Caco-2 (cell line): ENCODE measurements around a stretch of chr12.

DNA sequence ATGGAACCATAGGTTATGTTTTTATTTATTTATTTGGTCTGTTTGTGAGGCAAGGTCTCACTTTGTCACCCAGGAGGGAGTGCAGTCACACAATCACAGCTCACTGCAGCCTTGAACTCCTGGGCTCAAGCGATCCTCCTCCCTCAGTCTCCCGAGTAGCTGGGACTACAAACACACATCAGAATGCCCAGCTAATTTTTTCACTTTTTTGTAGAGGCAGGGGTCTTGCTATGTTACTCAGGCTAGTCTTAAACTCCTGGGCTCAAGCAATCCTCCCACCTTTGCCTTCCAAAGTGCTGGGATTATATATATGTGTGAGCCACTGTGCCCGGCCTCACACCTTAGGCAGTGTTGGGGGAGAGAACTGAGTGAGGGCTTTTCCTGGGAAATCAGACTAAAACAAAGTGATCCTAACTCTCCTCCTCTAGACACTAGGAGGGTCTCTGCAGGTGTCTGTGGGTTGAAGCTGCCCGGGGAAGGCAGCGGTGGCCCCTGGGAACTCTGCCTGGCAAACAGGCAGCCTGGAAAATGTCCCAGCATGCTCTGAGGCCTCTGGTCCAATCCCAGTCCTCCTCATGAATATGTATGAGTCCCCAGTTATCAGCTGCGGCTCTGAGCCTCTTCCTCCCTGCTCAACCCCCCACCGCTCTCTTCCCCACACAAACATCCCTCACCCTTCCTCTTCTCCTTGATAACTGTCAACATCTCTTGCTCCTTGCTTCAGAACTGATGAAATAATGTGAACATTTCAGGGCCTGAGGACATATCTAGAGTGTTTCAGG lies 7.8 kb upstream of the NAA25 start:
- PRO-cap = unidirectional peak, minus-strand start at position 295 of the sequence; bidirectional peak, plus-strand start at position 673 of the sequence, minus-strand start at position 494 of the sequence
- RRBS = no CpG with 5 or more reads among the region's 7 CpGs

GRCh38 chr12:112406619-112407249 lies 2.7 kb downstream of the RPL6 start:
- PRO-cap = no peak
- RRBS = no CpG with 5 or more reads among the region's 10 CpGs

GRCh38 chr12:112408015-112408592 lies 1.3 kb downstream of the RPL6 start:
- PRO-cap = no peak
- RRBS = 97% methylated on average over 2 of the region's 11 CpGs

DNA sequence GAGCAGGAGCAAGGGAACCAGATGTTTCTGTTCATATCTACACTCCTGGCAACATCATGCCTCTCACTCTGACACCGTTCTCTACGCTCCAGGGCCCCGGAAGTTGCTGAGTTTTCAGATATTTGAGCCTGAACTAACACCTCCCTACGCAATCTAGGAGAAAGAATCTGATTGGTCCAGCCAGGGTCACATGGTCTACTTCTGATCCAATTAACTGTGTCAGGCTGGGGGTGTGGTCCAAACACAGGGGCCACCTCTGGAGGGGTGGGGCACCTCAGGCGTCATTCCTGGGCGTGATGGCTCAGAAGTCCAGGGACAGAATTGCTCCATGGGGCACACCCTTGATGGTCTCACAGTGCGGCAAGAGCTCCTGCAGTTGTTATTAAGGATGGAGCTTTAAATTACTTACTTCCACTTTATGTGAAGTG lies 165.6 kb downstream of the PTPN11 start:
- PRO-cap = bidirectional peak, plus-strand start at position 284 of the sequence, minus-strand start at position 88 of the sequence
- RRBS = no CpG with 5 or more reads among the region's 7 CpGs

DNA sequence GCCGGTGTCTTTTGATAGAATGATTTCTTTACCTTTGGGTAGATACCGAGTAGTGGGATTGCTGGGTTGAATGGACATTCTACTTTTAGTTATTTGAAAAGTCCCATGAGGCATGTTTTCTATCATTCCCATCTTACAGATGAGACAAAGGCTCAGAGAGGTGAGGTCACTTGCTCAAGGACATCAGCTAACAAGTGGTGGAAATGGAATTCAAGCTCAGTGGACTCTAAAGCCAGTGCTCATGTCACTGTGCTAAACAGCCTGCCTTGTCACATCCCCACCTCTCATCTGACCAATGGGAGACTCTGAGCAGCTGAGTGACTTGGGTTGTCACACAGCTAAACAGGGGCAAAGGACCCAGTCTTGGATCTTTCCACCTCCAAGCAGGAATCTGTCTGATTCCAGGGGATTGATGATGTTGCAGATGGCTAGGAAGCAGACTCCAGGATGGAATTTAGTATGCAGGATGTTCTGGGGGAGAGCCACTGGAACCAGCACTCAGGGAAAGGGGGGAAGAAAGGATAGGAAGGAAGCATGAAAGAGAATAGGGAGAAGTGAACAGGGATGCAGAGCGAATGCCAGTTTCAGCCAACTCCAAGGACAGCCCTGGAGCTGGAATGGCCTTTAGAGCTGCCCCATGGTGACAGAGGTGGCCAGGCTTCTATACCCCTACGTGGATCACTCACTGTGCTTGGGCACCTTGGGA lies 11.8 kb downstream of the OAS1 start:
- PRO-cap = no peak
- RRBS = no CpG with 5 or more reads among the region's 4 CpGs

DNA sequence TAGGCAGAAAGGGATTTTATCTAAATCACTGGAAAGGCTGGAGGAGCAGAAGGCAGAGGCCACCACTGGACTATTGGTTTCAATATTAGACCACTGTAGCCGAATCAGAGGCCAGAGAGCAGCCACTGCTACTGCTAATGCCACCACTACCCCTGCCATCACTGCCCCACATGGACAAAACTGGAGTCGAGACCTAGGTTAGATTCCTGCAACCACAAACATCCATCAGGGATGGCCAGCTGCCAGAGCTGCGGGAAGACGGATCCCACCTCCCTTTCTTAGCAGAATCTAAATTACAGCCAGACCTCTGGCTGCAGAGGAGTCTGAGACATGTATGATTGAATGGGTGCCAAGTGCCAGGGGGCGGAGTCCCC lies 7.2 kb upstream of the OAS2 start:
- PRO-cap = no peak
- RRBS = no CpG with 5 or more reads among the region's 5 CpGs

- PRO-cap = no peak
- RRBS = 97% methylated on average over 12 of the region's 28 CpGs
Measured at GRCh38 chr12:113158633-113159377, 9.3 kb downstream of the CFAP73 start.

- PRO-cap = no peak
- RRBS = 94% methylated on average over 5 of the region's 17 CpGs
Measured at GRCh38 chr12:113174811-113175332, 10.4 kb downstream of the DDX54 start.

DNA sequence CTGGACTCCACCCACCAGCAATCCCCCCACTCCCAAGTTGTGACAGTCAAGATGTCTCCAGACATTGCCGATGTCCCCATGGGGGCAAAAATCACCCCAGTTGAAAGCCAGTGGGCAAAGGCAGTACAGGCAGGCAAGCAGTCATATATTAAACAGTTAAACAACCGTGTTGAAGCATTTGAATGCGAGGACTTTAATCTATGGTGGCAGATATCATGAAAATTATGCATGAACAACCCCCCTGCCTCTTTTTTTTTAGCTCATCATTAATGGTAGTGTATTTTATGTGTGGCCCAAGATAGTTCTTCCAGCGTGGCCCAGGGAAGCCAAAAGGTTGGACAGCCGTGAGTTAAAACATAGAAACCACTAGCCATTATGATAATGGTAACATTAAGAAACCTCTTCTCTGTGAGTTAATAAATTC lies 1.2 kb downstream of the TPCN1 start:
- PRO-cap = no peak
- RRBS = no CpG with 5 or more reads among the region's 5 CpGs

DNA sequence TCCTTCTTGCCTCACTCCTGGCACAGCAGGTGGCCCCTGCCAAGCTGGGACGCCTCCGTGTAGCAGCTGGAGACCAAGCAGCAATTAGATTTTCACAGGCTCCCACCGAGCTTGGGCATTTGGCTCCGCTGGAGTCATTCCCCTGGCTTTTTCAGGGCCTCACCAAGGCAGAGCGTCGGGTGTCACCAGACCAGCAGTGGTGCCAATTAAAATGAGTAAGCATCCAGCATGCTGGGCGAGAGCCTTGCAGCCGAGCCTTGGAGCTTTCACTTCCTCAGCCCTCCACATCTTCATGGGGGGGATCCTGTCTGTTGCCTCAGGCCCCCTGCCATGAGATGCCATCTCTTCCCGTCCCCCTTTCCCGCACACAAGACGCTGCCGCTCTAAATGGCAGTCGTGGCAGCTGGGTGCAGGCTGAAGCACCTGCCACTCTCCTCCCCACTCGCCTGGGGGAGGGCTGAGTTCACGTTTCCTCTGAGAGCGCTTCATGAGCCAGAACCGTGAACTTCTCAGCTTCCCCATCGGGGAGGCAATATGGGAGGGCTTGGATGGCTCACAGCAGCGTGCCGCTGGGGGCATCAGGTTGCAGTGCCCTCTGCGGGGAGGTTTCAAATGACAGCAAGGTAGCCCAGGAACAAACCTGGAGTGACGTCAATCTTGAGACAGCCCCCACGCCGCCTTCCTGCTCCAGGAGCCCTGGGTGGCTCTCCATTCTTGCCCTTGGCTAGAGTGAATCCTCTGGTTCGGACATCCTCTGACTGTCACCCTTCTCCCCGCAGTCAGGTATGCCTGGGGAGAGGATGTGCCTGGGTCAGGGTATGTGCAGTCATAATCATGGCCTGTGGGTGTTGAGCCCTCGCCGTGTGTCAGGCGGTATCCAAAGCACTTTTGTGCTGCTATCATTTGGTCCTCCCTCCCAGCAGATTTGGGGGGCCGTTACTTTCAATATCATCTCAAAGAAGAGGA lies 11.9 kb downstream of the TPCN1 start:
- PRO-cap = no peak
- RRBS = no CpG with 5 or more reads among the region's 30 CpGs

DNA sequence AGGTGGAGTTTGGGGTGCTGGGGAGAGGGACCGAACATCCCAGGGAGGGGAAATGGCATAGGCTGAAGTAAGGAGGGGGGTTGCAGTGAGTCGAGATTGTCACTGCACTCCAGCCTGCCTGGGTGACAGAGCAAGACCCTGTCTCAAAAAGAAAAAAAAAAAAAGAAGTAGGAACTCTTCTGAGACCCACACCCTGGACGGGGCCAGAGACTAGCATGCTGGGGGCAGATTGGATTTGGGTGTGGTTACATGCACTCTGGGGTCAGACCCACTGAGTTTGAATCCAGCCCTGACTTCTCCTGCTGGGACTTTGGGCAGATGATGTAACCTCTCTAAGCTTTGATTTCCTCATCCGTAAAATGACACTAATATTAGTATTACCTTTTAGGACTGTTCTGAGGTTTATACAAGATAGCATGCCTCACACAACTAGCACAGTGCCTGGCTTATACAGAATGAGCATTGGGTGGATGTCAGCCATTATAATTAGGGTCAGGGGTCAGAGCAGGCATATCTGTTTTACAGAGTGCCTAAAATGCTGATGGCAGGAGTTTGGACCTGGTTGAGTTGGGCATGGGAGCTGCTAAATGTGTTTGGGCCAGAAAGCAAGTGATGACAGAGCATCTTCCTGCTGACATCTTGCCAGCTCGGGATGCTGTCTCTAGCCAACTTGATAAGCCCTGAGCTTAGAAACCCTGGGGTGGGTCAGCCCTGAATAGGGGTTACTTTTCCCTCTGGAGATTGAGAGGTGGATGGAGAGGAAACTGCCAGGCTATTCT lies 15.4 kb downstream of the TPCN1 start:
- PRO-cap = no peak
- RRBS = no CpG with 5 or more reads among the region's 5 CpGs

DNA sequence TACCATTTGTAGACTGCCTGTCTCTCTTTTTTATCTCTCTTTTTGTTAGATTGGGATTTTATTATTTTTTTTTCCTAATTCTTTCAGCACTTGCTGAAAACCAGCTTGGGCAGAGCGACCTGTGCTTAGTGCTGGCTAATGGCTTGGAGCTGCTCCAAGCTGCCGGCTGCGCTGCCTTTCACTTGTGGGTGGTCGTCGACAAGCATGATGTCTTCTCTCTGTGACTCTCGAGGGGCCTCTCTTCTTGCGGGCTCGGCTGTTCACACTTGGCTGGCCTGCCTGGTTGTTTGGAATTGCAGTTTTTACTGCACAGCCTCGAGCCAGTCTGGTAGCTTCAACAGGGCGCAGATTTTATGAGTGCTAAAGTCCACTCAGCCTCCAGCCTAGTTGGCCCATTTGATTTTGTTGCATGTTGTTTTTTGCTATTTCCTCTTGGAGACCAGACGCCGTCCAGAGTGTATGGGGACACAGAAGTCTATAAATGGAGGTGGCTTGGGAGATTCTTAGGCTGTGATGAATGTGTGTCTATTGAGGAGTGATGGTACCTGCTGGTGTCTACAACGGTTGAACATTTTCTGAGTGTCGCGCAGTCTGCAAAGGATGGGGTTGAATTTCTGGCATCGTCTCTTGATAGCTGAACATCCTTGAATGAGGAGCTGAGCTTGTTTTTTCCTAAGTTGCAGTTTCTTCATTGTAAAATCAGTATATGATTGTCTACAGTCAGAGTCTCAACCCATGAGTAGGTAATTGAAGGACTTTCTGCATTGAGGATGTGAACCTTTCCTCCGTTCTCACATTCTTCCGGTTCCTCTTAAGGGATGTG lies 18.7 kb downstream of the TPCN1 start:
- PRO-cap = bidirectional peak, plus-strand start at position 442 of the sequence, minus-strand start at position 268 of the sequence
- RRBS = no CpG with 5 or more reads among the region's 18 CpGs

GRCh38 chr12:113292721-113293137 lies 42.2 kb downstream of the SLC8B1 start:
- PRO-cap = no peak
- RRBS = 97% methylated on average over 3 of the region's 11 CpGs

DNA sequence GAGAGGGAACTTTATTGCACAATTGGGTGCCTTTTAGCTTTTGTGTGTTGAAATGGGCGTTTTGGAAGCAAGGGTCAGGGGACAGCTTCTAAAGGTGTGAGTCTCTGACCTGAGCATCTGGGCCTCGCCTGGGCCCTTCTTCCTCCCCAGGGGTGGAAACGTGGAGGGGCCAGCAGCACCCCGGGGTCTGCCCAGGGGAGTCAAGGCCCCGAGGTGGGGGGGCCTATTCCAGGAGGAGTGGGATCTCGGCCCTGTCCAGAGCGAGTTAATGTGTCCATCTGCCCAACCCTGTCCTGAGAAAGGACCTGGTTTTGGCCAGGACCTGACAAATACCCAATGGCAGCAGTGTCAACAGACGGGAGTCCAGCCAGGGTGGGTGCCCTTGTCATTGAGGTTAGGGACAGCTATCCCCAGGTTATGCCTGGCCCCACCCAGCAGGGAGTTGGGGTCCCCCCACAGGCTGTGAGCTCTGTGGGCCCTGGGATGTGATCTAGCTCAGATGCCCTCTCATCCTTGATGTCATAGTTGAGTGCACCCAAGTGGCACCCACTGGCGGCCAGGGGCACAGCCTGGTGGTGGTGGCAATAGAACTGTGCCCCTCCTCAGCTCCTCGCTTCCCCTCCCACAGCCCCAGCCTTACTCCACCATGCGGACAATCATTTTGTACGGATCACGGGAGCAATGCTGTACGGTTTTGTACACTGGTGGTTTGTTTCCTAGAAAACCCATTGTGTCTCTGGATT lies 36.9 kb downstream of the SLC8B1 start:
- PRO-cap = no peak
- RRBS = no CpG with 5 or more reads among the region's 14 CpGs

DNA sequence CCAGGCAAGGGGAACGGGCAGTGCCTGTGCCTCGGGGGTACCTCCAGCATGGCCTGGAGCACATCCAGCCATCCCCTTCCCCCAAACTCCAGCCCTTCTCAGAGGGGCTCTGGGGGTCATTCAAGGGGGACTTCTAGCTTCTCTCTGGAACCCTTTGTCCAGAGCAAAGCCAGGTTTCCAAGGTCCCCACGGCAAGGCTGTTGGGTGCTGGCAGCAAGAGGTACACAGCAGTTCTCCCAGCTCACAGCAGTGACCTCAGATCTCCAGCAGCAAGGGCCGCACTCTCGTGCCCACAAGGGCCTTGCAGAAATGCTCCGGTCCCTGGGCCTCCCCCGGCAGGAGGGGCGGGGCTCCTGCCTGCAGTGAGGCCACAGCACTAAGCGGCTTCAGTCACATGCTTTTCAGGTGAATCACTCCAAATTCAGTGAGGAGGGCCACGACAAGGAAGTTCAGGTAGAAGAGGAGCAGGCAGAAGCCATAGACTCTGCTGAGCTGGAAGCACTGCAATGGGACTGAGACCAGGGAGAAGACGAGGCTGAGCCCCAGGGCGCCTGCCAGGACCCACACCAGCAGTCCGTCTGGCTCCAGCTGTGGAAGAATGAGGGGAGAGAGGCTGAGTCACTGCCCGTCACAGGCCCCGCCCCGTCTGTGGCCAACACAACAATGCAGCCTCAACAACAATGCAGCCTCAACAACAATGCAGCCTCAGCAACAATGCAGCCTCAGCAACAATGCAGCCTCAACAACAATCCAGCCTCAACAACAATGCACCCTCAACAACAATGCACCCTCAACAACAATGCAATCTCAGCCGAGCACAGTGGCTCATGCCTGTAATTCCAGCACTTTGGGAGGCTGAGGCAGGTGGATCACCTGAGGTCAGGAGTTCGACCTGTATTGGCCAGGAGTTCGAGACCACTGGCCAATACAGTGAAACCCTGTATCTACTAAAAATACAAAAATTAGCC lies 35.2 kb downstream of the SLC8B1 start:
- PRO-cap = bidirectional peak, plus-strand start at position 418 of the sequence, minus-strand start at position 294 of the sequence; unidirectional peak, minus-strand start at position 597 of the sequence
- RRBS = no CpG with 5 or more reads among the region's 19 CpGs

DNA sequence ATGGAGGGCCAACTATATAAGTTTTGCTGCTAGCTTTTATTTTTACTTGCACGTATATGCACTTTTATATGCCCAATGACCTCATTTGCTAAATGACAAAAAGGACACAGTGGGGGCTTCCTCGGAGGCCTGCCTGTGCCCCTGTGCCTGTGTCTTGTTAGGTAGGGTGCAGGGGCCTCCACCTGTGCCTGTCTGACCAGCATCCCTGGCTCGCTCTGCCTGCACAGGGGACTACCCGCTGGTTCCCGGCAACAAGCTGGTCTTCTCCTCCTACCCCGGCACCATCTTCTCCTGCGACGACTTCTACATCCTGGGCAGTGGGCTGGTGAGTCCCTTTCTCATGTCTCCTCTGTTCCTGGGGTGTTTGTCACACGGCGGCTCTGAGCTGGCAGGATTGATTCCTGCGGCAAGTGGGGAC lies 22.1 kb downstream of the PLBD2 start:
- PRO-cap = no peak
- RRBS = no CpG with 5 or more reads among the region's 11 CpGs

GRCh38 chr12:113407853-113408385 lies 4.2 kb upstream of the SDS start:
- PRO-cap = no peak
- RRBS = no CpG with 5 or more reads among the region's 5 CpGs

GRCh38 chr12:113415967-113416443 lies 6.2 kb upstream of the SDSL start:
- PRO-cap = no peak
- RRBS = no CpG with 5 or more reads among the region's 6 CpGs

GRCh38 chr12:113416444-113416618 lies 5.8 kb upstream of the SDSL start:
- PRO-cap = no peak
- RRBS = no CpG with 5 or more reads among the region's 2 CpGs

DNA sequence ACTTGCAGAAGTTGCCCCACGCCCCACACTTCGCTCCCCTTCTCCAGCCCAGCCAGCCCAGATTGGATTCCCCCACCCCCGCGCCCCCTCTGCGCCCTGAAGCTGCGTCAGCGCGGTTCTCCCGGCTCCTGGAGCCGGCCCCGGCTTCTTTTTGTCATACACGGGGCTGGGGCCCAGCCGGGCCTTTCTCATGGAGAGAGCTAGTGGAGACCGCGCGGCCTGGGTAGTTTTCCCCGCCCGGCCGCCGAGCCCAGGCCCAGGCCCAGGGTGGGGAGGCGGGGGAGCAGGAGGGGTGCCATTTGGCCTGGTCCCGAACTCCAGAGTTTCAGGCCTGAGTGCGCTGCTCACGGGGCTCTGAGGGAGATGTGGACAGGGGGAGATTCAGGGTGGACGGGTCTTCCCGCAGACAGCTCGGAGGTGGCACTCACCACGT lies 587 bp upstream of the LHX5 start:
- PRO-cap = no peak
- RRBS = 60% methylated on average over 7 of the region's 28 CpGs